Hepatocyte (in vitro differentiated cells and primary cell): ENCODE data around the genes ZMYND8 and PREX1.

DNA sequence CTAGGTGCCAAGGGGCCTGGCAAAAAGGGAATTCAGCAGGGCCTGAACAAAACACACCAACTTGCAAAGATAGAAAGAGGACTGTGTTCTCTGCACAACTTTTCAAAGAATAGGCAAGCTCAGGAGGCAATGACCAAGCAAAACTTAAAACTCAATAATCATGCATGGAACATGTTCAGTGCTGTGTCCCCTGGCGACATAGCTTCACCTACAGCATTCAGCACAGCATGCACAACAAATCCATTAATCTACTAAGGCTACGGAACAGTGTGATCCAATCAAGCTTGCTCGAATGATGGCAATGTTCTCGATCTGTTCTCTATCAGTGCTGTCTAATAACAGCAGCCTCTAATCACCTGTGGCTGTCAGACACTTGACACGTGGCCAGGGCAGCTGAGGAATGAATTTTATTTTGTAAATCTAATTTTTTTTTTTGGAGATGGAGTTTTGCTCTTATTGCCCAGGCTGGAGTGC, 27.5 kb downstream of the ZMYND8 start:
- RAMPAGE, long total RNA: no peak
- RRBS: no CpG with 5 or more reads among the region's 5 CpGs

DNA sequence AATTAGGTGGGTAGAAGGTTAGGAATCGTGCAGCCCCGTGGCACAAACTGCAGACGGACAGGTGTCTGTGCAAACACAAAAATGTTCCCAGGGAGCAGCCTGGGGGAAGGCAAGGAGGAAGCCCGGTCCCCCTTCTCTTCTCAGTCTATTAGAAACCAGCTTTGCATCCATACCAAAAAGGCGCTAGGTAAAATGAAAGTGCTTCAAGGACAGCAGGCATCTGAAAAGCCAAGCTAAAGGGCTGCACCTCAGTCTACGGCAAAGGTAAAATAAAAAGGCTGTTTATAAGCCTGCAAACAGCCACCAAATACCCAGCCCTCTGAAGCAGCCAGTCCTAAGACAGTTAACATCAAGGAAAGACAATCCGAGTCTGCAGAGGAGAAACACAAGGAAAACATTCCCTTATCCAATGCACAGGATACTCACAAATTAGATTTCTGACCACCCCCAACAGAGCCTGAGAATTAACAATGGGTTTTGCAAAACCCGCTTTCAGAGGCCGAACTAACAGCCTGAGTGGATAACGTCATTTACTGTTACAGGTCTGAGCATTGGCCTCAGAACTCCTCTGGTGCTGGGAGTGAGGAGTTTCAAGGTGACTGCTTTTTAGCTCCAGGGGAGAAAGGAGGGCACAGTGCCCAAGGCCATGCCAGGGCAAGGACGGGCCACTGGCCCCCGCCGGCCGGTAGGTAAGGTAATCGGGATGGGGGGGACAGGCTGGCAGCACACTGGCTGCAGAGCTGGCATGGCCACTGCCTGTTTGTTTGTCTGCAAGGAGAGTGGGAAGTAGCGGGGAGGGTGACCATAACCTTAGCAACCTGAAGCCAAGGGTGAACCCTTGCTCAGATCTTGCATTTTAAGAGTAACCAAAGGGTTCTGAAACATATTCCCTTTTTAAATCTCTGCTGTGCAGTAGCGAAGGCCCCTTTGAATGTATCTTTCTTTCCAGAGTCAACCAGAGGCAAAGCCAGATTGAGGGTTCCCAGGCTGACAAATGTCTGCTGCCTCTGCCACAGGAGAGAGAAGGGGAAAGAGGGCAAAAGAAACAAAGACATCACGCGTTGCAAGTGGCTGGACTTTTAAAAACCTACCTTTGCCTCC, 4.1 kb downstream of the ZMYND8 start:
- RAMPAGE, long total RNA: no peak
- RRBS: no CpG with 5 or more reads among the region's 19 CpGs

GRCh38 chr20:47356355-47357005, at the start of gene ZMYND8:
Gene ZMYND8 (minus strand): TSS chr20:47356699.
- RAMPAGE, long total RNA: no peak
- RRBS: 7% methylated on average over 2 of the region's 16 CpGs

DNA sequence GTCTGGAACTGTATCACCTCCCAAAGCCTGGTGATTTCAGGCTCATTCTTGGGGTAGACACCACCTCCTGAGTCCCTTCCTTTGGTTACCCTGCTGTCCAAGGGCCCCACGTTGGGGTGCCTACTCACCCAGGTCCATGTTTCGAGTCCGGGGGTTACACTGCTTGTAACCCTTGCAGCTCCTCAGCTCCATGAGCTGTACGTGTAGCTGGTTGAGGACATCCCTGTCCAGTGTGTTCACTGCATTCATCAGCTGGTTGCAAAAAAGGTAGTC, 123.7 kb downstream of the SULF2 start:
- RAMPAGE, long total RNA: no peak
- RRBS: no CpG with 5 or more reads among the region's 4 CpGs

DNA sequence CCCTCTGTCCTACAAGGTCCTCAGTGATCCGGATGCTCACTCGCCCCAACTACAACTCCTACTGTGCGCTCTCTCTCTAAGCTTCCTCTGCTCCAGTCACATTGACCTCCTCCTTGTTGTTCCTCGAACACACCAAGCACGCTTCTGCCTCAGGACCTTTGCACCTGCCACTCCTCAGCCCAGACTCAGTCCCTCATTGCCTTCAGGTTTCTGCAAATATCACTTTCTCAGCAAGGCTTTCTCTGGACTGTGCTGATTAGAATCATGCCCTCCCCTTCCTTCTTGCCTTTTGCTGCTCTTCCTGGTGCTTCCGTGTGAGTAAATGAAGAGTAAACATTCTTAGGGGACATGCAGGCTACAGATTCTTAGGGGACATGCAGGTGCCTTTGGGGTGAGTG, 41.6 kb downstream of the SULF2 start:
- RAMPAGE, long total RNA: no peak
- RRBS: no CpG with 5 or more reads among the region's 6 CpGs

- RAMPAGE, long total RNA: no peak
- RRBS: no CpG with 5 or more reads among the region's 10 CpGs
Observed at GRCh38 chr20:47805784-47806199, 20.5 kb upstream of the SULF2 start.

DNA sequence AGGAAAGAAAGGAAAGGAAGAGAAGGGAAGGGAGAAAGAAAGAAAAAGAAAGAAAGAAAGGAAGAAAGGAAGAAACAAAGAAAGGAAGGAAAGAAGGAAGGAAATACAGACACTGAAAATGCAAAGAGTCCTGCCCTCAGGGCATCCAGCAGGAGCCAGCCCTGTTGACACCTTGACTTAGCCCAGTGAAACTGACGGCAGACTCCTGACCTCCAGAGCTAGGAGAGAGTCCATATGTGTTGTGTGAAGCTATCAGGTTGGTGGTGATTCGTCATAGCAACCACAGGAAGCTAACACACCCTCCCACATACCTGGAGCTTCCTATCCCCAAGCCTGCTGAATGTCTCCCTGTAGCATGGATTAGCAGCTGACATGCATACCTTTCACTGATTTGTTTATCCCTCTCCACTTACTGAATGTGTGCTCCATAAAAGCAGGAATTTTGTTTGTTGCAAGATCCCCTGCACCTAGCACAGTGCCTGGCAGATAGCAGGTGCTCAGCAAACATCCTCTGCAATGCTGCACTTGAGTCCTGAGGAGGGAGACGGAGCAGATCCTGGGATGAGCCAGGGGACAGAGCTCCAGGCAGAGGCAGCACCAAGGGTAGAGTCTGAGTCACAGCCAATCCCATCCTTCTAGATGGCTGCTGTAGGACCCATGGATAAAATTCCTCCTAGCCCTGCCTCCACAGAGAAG, 59.0 kb upstream of the SULF2 start:
- RAMPAGE, long total RNA: no peak
- RRBS: no CpG with 5 or more reads among the region's 3 CpGs

GRCh38 chr20:48359668-48360622, 467.9 kb downstream of the PREX1 start:
- RAMPAGE, long total RNA: no peak
- RRBS: no CpG with 5 or more reads among the region's 23 CpGs

DNA sequence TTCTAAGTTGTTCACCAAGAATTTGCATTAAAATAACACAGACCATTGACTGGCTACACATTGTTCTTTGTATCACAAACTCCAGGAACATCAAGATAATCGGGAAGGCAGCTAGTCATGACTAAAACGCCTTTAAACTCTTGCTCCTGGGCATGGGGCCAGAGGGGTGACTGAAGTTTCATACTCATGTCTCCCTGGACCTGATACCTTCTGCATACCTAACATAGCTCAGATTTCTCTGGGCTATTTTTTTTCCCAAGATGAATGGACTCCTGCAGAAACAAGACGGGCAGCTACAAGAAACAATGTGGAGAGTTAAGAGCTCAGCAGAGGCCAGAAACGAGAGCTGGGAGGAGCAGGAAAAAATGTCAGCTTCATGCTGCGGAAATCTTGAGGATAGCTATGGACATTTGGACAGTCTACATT, 289.4 kb downstream of the PREX1 start:
- RAMPAGE, long total RNA: no peak
- RRBS: no CpG with 5 or more reads among the region's 5 CpGs

DNA sequence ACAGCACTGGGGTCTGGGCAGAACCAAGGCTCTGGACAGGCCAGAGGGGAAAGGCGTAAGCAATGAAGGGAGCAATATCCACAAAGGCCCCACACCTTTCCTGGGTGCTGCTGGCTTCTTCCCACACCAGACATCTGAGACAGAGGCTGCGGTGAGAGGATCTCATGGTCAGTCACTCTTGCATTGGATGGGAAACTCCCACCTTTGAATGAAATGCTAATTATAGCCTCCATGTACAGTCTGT, 286.4 kb downstream of the PREX1 start:
- RAMPAGE, long total RNA: no peak
- RRBS: no CpG with 5 or more reads among the region's 2 CpGs

DNA sequence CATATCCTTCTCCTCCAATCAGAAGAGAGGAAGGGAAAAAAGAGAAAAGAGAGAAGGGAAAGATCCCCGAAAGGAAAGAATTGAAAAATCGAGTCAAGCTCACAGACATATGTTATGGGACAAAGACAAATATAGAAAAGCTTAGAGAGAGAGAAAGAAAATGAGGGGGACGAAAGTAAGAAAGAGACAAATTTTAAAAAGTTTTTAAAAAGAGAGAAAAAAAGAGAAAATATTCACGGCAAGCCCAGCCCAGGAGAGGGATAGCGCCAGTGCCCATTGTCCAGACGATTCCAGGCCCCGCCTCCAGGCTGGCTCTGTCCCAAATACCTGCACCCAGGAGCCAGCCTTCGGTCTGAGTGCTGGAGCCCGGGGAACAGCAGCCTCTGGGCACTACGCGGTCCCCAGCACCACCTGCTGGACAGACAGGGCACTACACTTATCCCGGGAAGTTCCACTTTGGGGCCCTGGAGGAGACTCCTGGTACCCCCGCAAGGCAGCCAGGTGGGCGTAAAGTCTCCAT, 207.0 kb downstream of the PREX1 start:
- RAMPAGE, long total RNA: no peak
- RRBS: 2% methylated on average over 4 of the region's 14 CpGs

DNA sequence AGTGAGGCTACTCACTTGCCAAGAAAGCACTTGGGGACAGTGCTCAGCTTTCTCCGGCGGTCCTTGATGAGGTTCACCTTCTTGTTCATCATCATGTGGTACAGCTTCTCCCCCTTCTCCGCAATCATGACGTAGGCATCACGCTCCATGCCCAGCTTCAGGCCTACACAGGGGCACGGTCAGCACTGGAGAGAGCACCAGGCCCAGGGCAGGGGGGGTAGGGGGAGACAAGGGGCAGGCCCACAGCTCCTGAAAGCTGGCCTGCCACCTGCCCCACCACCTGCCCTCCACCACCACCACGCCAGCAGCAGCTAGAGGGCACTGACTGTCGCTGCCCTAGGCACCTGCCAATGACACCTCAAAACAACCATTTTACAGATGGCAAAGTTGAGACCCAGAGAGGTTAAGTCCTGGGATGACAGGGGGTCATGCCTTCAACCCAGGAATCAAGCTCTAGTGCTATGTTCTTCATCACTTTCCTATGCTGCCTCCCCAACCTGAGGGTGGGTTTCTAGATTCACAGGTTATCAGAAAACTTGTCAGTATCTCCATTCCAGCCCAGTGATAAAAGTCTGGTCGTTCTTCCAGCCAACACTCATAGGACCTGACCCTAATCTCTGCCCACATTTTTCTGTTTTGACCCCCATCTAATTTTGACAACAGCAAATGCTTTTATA, 139.0 kb downstream of the PREX1 start:
- RAMPAGE, long total RNA: no peak
- RRBS: no CpG with 5 or more reads among the region's 9 CpGs

DNA sequence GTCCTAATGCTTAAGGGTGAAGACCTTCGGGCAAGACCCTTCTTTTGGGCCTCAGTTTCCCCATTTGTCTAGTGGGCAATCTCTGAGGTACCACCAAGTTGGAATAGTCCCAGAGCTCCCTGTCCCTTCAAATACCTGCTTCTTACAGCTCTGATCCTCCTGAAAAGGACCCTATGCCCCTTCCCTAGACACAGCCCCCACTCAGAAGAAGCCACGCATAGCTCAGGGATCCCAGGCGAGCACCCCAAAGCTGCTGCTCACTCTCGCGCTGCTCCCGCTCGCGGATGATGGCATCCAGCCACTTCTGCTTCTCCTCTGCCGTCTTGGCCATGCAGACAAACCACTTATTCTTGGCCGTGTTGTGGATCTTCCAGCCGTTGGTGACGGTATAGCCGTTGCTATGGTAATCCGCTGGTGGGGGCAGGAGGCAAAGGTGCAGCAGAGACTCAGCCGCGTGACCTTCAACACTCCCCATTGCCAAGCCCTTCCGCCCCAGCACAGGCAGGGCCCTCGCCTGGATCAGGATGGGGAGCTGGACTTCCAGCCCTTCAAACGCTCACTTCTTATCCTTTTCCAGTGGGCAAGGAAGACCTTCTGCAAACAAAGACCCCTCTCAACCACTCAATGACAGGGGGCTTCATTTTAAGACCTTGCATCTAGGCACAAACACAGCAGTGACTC, 137.0 kb downstream of the PREX1 start:
- RAMPAGE, long total RNA: no peak
- RRBS: no CpG with 5 or more reads among the region's 19 CpGs

- RAMPAGE, long total RNA: no peak
- RRBS: no CpG with 5 or more reads among the region's 4 CpGs
Observed at GRCh38 chr20:48751902-48752422, 75.8 kb downstream of the PREX1 start.

- RAMPAGE, long total RNA: no peak
- RRBS: 2% methylated on average over 63 of the region's 144 CpGs
Observed at GRCh38 chr20:48827762-48828875, at the start of gene PREX1. Gene PREX1 (minus strand): TSS chr20:48827999.

- RAMPAGE, long total RNA: no peak
- RRBS: no CpG with 5 or more reads among the region's 5 CpGs
Observed at GRCh38 chr20:48832106-48832698, 4.4 kb upstream of the PREX1 start.

DNA sequence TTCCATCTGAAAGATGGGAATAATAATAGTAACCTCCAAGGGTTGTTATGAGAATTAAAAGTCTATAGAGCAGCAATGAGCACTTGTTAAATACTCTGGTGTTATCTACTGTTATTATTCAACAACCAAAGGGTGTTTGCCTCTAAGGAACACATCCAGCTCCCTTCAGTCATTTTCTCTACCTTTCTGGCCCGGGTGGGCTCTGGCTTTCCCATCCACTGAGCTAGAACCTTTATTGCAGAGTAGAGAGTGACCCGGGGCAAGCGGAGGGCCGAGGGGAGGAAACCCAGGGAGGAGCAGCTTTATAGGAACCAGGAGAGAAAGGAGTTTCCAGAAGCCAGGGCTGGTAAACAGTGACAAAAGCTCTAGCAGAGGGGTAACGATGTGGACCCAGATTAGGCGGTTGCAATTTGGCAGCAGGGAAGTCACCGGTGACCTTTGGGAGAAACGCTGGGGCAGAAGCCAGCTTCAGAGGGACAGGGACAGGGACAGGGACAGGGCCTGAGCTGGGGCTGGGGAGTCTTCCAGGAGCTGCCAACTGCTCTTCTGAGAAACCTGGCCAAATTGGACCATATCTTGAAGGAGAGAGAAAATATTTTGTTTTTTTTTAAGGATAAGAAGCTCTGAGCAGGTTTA, 22.3 kb upstream of the PREX1 start:
- RAMPAGE, long total RNA: no peak
- RRBS: 31% methylated on average over 1 of the region's 8 CpGs

GRCh38 chr20:48910134-48910978, 11.2 kb upstream of the ARFGEF2 start:
- RAMPAGE, long total RNA: no peak
- RRBS: no CpG with 5 or more reads among the region's 10 CpGs

- RAMPAGE, long total RNA: no peak
- RRBS: no CpG with 5 or more reads among the region's 5 CpGs
Observed at GRCh38 chr20:48929373-48930226, 8.1 kb downstream of the ARFGEF2 start.

DNA sequence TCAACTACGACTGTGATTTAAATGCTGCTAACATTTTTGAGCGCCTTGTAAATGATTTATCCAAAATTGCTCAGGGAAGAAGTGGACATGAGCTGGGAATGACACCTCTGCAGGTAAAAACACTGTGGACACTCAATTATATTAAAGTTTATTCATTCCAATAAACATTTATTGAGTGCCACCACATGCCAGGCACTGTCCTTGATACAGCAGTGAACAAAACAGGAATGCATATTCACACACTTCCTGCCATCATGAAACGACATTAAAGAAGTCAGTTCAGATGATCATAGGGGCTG, 51.6 kb downstream of the ARFGEF2 start:
- RAMPAGE, long total RNA: no peak
- RRBS: no CpG with 5 or more reads among the region's 3 CpGs